HepG2 (cell line): ENCODE measurements around the gene PTGS1.

- RRBS, 2 experiments = no CpG with 5 or more reads among the region's 4 CpGs
CAGE:
- cytosol, long polyA minus RNA = no peak
- cytosol, long polyA plus RNA = no peak
- long polyA plus RNA = no peak
- nucleus, long polyA minus RNA = no peak
- nucleus, long polyA plus RNA = no peak
These were observed 839 bp downstream of the MRRF start for GRCh38 chr9:122265572-122265870.

- RRBS, 2 experiments = 3% methylated on average over 35 of the region's 98 CpGs
CAGE:
- cytosol, long polyA minus RNA = no peak
- cytosol, long polyA plus RNA = no peak
- long polyA plus RNA = no peak
- nucleus, long polyA minus RNA = no peak
- nucleus, long polyA plus RNA = no peak
These were observed 24.0 kb upstream of the PTGS1 start for GRCh38 chr9:122346393-122347621.

DNA sequence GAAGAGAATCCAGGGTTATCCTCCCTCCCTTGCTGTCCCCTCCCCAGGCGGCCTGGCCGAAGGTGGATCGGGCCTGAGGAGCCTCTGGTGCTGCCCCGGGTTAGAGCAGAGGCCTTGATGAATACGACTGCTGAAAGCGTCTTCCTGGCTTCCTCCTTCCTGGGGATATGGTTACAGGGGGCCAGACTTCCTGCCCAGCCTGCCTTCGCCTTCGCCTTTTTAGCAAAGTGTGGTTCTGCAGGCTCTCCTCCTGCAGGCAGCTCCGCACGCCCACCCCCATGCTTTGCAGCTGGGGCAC, 22.5 kb upstream of the PTGS1 start:
- RRBS, 2 experiments = no CpG with 5 or more reads among the region's 10 CpGs
CAGE:
- cytosol, long polyA minus RNA = no peak
- cytosol, long polyA plus RNA = no peak
- long polyA plus RNA = no peak
- nucleus, long polyA minus RNA = no peak
- nucleus, long polyA plus RNA = no peak

DNA sequence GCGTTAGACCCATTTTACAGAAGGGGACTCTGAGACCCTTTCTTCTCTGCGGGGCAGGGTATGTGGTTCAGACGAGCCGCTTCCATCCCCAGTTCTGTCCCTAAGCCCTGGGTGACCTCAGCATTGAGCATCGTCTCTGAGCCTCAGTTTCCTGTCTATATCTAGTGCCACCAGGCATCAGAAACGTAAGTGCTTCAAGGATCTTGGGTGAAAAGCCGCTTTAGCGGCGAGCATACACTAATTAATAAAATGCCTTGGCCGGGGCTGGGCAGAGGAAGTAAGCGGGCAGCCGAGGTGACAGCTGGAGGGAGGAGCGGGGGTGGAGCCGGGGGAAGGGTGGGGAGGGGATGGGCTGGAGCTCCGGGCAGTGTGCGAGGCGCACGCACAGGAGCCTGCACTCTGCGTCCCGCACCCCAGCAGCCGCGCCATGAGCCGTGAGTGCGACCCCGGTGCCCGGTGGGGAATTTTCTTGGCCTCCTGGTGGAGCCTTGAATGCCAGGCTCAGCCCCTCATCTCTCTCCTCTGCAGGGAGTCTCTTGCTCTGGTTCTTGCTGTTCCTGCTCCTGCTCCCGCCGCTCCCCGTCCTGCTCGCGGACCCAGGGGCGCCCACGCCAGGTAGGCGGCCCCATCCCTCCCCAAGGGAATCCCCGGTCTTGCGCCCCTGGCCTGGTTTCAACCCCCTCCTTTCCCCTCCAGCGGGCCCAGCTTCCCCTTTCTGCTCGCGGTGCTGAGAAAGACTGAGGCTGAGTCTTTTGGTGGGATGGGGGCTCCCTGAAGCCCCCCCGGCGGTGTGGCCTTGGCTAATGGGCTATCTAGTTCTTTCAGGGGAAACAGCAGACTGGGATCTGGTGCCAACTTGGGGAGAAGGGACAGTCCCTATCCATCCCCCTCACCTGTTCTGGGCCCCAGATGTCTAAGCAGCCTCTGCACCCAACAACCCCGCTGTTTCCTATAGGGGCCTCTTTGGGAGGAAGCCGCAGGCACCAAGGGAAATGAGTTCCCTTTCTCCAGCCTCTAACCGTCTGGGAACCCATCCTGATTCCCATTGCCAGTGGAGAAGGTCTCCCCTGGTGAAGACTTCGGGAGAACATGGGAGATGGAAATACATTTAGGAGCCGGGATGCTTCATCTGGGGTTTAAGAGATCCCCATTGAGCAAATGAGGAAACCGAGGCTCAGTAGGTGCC, at the start of gene PTGS1:
Gene PTGS1, plus strand, starts transcription at position 367 of the 1,186 bp plus-strand sequence.
- RRBS, 2 experiments = 26 to 33% methylated on average over 16 to 17 of the region's 47 CpGs
CAGE:
- cytosol, long polyA minus RNA = no peak
- cytosol, long polyA plus RNA = no peak
- long polyA plus RNA = no peak
- nucleus, long polyA minus RNA = no peak
- nucleus, long polyA plus RNA = no peak

DNA sequence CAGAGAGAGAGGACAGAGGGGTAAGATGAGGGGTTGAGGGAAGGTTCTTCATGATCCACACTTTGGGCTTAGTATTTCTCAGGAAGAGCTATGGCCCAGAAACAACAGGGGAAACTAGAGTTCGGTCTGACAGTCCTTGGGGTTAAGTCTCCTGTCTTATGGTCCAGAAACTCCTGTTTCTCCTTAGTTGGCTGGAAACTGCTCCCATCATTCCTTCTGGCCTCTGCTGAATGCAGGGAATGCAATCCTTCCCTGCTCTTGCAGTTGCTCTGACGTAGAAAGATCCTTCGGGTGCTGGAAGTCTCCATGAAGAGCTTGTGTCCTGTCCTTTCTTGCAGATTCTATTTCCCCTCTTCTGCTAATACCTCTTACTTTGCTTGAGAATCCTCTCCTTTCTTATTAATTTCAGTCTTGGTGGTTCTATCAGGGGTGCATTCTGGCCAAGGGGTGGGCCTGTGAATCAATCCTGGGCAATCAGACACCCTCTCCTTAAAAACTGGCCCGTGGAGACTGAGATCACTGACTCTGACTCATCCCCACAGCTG, 23.5 kb downstream of the PTGS1 start:
- RRBS, 2 experiments = no CpG with 5 or more reads among the region's 4 CpGs
CAGE:
- cytosol, long polyA minus RNA = no peak
- cytosol, long polyA plus RNA = no peak
- long polyA plus RNA = no peak
- nucleus, long polyA minus RNA = no peak
- nucleus, long polyA plus RNA = no peak

DNA sequence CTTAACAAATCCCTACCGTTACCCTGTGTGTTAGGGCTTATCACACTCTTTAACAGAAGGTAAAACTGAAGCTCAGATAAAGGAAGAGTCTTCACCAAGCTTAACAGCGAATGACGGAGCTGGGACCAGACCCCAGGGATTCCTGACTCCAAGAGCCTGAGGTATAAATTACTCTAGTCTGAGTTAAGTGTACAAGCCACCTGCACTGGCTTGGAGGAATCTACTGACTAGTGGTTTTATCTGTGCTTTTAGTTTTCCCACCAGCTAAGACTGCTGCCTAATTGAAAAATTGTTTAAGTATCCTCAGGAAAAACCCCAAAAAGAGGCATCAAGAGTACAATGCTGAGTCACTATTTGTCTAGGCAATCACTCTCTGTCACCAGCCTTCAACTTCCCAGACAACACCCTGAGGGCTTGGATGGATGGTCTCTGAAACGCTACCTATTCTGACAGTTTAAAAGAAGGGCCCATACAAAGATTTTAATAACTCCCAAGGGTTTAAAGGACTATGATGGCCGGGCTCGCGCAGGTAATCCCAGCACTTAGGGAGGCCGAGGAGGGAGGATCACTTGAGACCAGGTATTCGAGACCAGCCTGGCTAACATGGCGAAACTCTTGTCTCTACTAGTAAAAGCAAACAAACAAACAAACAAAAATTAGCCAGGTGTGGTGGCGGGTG, 1.3 kb downstream of the PDCL start:
- RRBS, 2 experiments = no CpG with 5 or more reads among the region's 11 CpGs
CAGE:
- cytosol, long polyA minus RNA = no peak
- cytosol, long polyA plus RNA = no peak
- long polyA plus RNA = no peak
- nucleus, long polyA minus RNA = no peak
- nucleus, long polyA plus RNA = no peak

DNA sequence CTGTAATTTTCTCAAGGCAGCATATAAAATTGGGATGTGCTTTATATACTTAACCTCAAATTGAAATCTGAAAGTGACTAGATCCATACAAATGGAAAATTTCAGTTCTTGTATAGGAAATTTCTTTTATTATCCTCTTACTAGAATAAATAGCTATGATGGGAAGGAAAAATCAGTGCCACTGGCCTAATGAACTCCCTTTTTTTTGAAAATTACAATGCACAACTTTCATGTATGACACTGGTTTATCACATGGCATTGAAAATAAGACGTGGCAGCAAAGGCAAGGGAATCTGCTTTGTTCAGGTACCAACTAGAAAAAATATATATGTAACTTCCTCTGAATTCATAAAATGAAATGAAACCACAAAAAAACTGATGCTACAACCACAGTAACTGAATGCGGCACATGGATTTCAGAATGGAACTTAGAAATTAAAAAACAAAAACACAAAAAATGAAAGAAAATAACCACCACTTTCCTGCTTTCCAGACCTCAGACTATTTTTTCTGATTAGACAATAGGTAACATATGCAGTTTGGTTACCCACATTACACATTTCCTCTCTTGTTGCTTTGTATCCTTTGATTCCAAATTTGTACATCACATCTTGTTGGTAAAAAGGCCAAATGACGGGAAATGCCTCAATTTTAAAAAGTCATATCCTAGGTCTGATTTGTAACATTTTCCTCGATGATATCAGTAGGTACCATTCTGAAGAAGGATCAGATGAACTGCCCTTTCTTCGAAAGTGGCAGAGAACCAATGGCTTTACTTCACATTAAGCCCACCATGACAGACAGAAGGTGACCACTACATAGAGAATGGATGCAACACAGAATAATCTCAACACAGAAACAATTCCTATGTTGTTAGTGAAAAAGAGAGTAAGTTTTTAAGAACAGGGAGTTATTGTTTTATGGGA, 18.0 kb upstream of the PDCL start:
- RRBS, 2 experiments = no CpG with 5 or more reads among the region's 5 CpGs
CAGE:
- cytosol, long polyA minus RNA = start-site peak on the minus strand centred at position 70 of the sequence, 137 bp wide, 19 reads; start-site peak on the minus strand centred at position 607 of the sequence, 14 bp wide, 18 reads
- cytosol, long polyA plus RNA = no peak
- long polyA plus RNA = no peak
- nucleus, long polyA minus RNA = no peak
- nucleus, long polyA plus RNA = no peak

DNA sequence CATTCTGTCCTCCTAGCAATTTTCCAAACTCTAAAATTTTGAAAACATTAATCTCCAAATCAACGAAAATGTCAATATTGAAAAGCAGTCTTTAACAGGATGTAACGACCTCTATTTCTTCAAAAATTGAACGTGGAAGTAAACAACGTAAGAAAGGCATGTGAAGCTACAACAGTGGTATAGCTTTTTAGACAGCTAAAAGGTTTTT, 1.6 kb downstream of the RC3H2 start:
- RRBS, 2 experiments = no CpG with 5 or more reads among the region's 4 CpGs
CAGE:
- cytosol, long polyA minus RNA = no peak
- cytosol, long polyA plus RNA = no peak
- long polyA plus RNA = no peak
- nucleus, long polyA minus RNA = no peak
- nucleus, long polyA plus RNA = no peak

DNA sequence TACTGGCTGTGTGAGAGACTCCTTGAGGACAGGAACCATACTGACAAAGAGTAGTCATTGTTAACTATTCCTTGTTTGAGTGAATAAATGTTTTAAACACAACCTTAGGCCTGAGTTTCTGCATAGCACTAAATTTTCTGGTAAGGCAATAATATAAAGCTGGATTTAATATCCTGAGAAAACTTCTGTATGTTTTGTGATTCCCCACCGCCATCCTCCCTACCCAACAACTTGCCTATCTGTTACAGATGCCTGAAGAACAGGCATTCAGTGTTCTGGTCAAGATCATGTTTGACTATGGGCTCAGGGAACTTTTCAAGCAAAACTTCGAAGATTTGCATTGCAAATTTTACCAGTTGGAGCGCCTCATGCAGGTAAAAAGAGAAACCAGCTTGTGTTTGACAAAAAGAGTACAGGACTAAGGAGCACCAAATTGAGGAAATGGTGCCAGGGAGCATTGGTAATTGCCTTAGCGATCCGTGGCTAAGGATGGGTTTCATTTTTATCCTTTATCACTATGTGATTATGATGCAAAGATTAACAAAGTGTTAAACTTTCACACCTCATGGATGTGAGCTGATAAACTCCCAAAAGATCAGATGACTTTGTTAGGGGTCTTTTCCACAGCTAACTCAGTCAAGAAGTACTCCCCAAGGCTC, 40.0 kb downstream of the GPR21 start:
- RRBS, 2 experiments = no CpG with 5 or more reads among the region's 5 CpGs
CAGE:
- cytosol, long polyA minus RNA = no peak
- cytosol, long polyA plus RNA = no peak
- long polyA plus RNA = no peak
- nucleus, long polyA minus RNA = no peak
- nucleus, long polyA plus RNA = no peak

DNA sequence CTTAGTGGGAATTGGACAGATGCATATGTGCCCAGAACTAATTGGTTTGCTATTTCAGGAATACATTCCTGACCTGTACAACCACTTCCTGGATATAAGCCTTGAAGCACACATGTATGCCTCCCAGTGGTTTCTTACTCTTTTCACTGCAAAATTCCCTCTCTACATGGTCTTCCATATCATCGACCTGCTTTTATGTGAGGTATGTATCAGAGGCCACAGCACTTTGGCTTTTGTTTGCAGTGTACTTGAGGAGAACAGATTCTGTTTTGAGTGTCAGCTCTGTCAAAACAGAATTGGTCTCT, 40.7 kb downstream of the GPR21 start:
- RRBS, 2 experiments = no CpG with 5 or more reads among the region's 1 CpG
CAGE:
- cytosol, long polyA minus RNA = no peak
- cytosol, long polyA plus RNA = no peak
- long polyA plus RNA = no peak
- nucleus, long polyA minus RNA = no peak
- nucleus, long polyA plus RNA = no peak

DNA sequence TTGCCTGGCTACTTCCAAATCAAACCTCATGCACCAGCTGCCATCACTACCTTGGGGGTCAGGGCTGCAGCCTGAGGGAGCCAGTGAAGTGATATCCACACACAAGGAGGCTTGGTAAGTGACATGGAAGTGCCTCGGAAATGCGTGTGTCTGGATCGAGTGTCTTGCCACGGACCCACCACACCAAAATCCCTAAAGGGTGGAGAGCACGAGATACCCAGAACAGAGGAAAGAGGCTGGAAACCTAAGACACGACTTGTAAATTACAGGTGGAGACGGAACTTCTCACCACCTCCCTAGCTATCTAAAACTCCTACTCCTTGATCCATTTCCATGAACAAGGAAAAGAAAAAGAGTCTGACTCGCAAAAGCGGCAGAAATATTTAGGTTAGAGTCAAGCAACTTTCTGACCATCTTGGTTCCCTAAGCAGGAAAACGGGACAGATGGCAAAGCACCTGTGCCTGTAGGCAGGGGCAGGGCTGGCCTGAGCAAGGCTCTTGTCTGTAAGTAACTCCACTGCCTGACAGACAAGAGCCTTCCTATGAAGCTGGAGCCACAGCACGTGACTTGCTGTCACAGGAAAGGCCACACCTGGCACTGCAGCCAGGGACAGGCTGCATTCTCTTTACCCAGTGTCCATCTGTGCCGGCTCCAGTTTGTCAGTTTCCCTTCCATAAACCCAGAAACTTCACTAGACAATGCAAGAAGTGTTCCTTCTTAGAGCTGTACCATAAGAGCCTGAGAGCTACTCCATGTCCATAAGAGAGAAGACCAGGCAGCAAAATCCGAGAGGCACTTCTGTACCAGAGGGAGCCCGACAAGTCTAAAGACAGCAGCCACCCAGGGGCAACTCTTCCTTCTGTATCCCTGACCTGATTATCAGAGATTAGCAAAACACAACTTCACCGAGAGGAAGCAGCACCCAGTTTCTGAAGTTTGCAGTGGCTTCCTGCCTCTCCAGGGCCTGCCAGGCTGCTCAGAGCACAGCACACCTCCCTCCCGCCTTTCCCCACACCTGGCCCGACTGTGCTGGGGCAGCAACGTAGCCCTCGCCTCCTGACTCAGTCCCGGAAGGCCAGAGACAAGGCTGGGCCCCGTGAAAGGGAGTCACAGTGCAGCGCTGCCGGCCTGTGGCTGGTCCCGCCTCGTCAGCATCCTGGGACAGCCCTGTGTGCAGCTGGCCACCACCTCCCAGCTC, 78.0 kb downstream of the GPR21 start:
- RRBS, 2 experiments = 74 to 84% methylated on average over 4 of the region's 25 CpGs
CAGE:
- cytosol, long polyA minus RNA = no peak
- cytosol, long polyA plus RNA = no peak
- long polyA plus RNA = no peak
- nucleus, long polyA minus RNA = no peak
- nucleus, long polyA plus RNA = no peak

DNA sequence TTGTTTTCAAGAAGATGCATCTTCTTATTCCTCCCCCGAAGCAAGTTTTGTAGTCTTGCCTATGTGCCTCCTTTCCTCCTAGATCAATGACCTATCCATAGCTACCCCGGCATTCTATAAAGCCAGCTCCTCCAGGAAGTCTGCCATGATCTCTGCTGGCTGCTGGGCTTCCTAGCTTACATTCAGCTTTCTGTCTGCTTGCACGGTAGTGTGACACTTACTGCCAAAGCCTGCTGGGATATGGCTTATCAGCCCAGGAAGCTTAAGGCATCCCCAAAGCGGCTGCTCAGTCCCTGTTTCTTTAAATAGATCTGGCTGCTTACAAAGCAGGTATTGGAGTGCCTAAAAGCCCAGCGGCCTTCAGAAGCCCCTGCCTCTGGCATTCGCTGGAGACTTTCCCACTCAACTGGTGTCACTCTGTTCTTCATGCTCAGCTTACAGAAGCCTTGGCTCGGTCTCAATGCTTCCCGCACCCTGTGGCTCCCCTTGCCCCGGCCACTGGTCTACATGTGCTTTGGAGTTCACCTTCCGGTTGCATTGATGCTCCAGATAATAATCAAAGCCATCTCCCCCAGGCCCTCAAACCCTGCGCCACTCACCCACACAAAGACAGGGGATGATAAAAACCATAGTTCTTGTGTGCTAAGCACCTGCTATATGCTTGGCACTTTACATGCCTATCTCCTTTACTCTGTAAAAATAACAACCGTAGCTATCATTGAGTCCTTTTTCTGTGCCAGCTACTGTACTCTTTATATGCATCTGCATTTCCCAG, 31.3 kb upstream of the STRBP start:
- RRBS, 2 experiments = 50% methylated on average over 1 of the region's 12 CpGs; no CpG with 5 or more reads in 1 of the 2 experiments
CAGE:
- cytosol, long polyA minus RNA = no peak
- cytosol, long polyA plus RNA = no peak
- long polyA plus RNA = no peak
- nucleus, long polyA minus RNA = no peak
- nucleus, long polyA plus RNA = no peak

DNA sequence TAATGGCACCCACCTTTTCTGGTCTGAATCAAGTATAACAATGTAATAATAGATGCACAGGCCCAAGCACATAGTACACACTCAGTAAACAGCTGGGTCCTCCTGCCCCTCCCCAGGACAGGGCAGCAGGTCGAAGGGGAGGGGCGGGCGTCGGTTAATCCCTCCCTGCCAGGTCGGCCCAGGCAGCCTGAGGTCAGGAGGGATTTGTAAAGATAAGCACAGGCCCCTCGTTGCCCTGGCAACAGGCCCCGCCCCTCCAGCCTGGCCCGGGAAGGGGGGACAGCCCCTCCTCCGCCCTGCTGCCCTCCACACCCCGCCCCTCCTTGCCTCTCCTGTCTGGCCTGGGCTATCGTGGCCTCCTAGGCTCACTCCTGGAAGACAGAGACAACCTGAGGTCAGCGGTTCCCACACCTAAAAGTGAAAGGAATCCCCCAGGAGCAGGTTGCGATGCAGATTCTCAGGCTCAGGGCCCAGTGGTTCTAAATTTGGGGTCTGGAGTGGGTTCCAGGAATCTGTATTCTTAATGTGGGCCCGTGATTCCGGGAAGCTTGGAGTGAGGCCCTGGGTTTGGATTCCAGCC, 4.2 kb downstream of the CRB2 start:
- RRBS, 2 experiments = no CpG with 5 or more reads among the region's 15 CpGs
CAGE:
- cytosol, long polyA minus RNA = no peak
- cytosol, long polyA plus RNA = no peak
- long polyA plus RNA = no peak
- nucleus, long polyA minus RNA = no peak
- nucleus, long polyA plus RNA = no peak

DNA sequence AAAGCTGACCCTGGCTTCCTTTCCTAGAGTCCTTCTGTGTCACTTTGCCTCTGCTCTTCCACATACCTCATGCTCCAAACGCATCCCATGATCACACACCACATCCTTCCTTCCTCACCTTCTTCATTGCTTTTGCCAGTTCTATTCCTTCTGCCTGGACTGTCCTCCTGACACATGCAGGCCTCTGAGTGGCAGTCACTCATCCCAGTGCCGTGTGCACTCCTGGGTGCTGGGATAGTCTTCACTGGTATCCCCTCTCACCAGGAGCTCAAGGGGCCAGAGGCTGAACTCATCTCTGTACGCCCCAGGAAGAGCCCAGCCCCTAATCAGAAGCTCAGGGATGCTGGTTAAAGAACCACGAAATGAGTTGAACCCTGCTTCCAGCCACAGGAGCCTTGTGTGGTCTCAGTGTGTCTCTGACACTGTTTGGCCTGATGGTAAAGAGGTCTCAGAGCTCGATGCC, 105.1 kb downstream of the CRB2 start:
- RRBS, 2 experiments = no CpG with 5 or more reads among the region's 5 CpGs
CAGE:
- cytosol, long polyA minus RNA = no peak
- cytosol, long polyA plus RNA = no peak
- long polyA plus RNA = no peak
- nucleus, long polyA minus RNA = no peak
- nucleus, long polyA plus RNA = no peak

DNA sequence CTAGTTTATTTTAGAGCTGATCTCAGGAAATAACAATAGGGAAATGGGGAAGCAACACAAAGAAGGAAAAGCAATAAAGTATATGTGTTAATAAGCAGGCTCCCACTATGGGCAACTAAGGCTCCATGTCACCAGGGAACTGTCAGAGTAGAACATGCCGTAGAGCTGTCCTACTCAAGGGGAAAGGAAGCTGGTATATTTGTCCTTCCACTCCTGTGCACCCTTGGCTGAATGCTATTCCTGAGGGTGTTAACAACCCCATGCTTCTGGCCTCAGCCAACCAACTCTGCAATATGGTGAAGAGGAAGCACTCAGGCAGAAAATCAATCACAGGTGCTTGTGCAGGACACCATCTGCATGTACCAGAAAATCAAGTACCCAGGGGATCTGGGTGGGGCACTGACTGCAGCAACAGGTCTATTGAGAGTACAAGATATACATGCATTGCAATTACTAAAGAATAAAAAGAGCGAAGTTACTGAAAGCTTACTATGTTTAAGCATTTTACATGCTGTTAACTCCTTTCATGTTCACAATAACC, 51.4 kb upstream of the NEK6 start:
- RRBS, 2 experiments = no CpG with 5 or more reads among the region's 2 CpGs
CAGE:
- cytosol, long polyA minus RNA = no peak
- cytosol, long polyA plus RNA = no peak
- long polyA plus RNA = no peak
- nucleus, long polyA minus RNA = no peak
- nucleus, long polyA plus RNA = no peak

GRCh38 chr9:124242833-124243468, 14.8 kb upstream of the NEK6 start:
- RRBS, 2 experiments = no CpG with 5 or more reads among the region's 13 CpGs
CAGE:
- cytosol, long polyA minus RNA = no peak
- cytosol, long polyA plus RNA = no peak
- long polyA plus RNA = no peak
- nucleus, long polyA minus RNA = no peak
- nucleus, long polyA plus RNA = no peak

DNA sequence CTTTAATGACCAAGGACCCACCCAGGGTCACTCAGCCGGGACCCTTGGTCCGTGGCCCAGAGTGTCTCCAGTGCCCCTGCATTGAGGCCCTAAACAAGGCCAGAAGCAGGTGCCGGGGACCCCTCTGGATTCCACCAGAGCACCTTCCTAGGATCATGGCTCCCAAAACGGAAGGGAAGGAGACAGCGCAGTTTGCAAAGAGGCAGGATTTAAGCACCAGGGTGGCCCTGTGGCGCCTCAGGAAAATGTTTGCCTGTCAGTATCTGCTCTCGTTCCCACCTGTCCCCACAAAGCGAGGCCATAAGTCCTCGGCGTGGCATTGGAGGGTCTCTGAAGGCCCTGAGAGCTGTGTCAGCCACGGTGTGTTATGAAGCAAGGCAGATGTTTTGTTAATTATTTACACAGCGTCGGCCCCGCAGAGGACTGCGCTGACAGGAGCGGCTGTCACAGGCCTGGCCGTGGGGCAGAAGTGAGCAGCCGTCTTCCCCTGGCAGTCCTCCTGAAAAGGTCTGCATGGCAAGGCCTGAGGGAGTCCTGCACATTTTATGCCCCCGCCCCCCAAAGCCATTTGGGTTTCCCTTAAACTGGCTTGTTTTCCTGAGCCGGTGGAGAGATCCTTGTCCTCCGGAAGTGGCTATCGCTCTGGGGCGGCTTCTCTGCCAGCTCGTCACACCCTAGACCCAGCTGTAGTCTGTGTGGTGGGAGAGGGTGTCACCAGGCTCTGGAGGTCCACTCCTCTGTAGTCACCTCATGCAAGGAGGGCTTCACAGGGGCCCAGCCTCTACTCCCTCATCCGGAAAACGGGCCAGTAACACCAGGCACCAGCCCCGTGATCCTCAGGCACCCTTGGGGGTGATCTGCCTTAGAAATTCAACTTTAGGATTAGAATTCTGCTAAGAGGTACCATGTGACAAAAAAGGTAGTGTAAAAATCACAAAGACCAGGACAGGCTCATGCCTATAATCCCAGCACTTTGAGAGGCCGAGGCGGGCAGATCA, 6.1 kb downstream of the NEK6 start:
- RRBS, 2 experiments = 58 to 69% methylated on average over 3 of the region's 29 CpGs
CAGE:
- cytosol, long polyA minus RNA = no peak
- cytosol, long polyA plus RNA = no peak
- long polyA plus RNA = no peak
- nucleus, long polyA minus RNA = no peak
- nucleus, long polyA plus RNA = no peak

DNA sequence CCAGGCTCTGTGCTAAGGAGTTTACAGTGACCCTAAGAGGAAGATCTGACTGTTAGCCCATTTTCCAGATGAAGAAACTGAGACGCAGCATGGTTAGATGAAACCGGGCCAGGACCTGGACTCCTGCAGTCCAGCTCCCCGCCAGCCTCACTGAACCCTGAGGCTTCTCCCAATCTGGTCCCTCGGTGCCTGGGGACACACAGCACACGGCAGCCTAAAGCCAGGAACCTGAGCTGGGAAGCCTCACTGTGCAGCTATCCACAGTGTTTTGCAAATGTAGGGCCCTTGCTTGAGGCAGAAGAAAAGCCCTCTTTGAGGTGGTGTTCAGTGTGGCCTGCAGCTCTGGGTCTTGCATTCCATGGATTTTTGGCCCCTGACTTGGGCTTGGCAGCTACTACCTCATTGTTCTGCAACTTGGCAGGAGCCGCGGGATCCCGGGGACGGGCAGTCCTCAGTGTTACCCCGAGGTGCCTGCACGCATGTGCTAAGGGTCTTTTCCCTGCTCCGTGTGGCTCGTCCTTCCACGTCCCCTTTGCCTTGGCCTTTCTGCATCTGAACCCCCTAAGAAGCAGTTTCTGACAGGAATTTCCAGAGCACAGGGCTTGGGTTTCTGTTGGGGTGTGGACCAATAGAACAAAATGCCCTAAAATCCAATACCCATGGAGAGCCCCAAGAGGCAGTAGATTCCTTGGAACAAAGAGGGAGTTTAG, 39.7 kb downstream of the NEK6 start:
- RRBS, 2 experiments = no CpG with 5 or more reads among the region's 14 CpGs
CAGE:
- cytosol, long polyA minus RNA = no peak
- cytosol, long polyA plus RNA = no peak
- long polyA plus RNA = no peak
- nucleus, long polyA minus RNA = no peak
- nucleus, long polyA plus RNA = no peak

DNA sequence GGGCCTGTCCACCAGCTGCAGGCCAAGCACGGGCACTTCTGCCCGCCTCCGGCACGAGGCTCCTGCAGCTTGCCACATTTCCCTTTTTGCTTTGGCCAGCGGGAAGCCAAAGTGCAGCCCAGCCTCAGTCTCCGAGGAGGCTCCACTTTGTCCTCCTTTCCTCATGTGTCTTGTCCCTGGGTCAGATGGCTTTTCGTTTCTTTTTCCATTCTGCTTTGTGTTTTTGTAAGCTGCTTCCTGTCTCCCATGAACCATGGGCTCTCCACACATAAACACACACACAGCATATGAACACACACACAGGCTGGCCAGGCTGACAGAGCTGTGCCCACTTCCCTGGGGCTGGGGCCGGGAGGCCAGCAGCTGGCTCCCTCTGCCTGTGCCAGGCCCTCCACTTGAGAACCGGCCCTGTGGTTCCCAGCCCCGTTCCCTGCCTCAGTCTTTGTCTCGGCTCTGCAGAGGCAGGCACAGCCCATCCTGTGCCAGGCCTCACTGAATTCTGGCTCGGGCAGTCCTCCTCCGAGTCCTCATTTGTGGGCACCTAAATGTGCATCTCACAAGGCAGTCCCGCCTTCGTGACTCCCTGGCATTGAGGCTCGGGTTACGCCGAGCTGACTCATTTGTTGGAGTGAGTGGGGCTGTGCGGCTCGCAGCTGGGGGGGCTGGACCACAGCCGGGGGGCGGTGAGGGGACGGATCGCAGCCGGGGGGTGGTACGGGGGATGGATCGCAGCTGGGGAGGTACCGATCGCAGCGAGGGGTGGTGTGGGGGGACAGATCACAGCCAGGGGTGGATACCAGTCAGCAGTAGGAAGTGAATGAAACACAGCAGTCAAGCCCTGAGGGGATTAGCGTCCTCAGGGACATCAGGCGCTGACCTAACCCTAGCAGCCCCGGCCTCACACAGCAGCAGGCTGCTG, 72.4 kb downstream of the PSMB7 start:
- RRBS, 2 experiments = 94 to 96% methylated on average over 2 of the region's 33 CpGs
CAGE:
- cytosol, long polyA minus RNA = no peak
- cytosol, long polyA plus RNA = no peak
- long polyA plus RNA = no peak
- nucleus, long polyA minus RNA = no peak
- nucleus, long polyA plus RNA = no peak

DNA sequence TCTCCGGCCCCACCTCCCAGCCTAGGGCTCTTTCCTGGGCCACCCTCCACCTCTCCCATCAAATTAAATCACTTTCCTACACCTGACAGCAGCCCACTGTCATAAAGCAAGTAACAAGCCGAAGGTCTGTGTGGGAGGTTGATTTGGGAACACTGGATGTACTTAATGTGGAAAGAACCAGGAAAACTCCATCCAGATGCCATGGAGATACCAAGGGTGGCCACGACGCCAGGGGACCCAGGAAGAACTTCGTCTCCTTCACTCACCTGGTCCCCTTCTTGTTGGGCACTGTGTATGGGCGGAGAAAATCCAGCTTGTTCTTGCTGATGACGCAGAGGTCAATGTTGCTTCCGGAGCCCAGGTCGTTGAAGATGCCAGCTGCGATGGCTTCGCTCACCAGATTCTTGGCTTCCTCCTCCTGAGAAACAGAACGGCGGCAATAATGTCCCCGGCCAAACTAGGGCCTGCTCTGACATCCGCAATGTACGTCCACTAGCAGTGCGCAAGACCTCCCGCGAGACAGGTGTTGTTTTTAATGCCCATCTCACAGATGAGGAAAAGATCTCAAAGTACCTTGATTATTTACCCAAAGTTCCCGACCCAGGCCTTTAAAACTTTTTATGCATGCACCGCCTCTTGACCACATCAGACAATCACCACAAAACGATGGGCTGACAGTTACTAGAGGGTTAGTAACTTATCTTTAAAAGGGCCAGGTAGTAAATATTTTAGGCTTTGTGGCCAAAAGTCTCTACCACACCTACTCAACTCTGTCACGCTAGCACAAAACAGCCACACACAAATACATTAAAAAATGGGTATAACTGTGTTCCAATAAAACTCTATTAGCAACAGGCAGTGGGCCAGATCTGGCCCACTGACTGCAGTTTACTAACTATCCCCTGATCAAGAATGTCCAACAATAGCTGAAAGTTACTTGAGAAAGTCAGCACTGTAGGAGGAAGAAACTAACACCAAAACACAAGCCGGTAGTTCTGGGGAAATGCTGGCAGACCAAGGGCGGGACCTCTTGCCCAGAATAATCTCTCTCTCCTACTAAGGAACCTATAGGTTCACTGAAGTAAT, 58.4 kb downstream of the PSMB7 start:
- RRBS, 2 experiments = 94 to 95% methylated on average over 6 of the region's 25 CpGs
CAGE:
- cytosol, long polyA minus RNA = no peak
- cytosol, long polyA plus RNA = no peak
- long polyA plus RNA = no peak
- nucleus, long polyA minus RNA = no peak
- nucleus, long polyA plus RNA = no peak